Peritoneum (tissue), 1 donor: Measurements from ENCODE around the genes PTGES2, LCN2, BBLN, COQ4 and URM1.

GRCh38 chr9:127977450-127978613 lies 3.0 kb downstream of the EEIG1 start:
- PRO-cap = no peak

DNA sequence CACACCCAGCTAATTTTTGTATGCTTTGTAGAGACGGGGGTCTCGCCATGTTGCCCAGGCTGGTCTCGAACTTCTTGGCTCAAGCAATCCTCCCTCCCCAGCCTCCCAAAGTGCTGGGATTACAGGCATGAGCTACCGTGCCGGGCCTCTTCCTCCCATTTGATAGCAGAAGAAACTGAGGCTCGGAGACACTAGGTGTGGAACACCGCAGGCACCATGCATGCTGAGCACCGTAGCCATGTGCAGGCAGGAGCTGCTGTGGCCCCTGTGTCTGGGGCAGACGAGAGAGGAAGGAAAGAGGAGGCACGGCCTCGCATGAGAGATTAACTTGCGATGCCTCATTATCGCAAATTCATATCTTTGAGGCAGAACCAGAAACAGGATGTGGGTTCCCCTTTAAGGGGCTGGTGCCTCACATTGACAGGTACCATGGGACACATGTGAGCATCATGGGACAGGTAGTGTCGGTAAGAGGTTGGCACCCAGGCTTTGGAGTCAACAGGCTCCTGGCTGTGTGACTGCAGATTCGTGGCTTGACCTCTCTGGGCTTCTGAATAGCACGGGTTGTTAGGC lies 40.9 kb downstream of the NAIF1 start:
- PRO-cap = no peak

GRCh38 chr9:128026667-128027134 lies 40.4 kb downstream of the NAIF1 start:
- PRO-cap = no peak

DNA sequence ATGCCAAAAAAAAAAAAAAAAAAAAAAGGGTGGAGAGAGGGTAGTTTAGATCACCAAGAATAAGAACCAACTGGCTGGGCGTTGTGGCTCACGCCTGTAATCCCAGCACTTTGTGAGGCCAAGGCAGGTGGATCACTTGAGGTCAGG lies 11.2 kb downstream of the SLC25A25 start:
- PRO-cap = no peak

DNA sequence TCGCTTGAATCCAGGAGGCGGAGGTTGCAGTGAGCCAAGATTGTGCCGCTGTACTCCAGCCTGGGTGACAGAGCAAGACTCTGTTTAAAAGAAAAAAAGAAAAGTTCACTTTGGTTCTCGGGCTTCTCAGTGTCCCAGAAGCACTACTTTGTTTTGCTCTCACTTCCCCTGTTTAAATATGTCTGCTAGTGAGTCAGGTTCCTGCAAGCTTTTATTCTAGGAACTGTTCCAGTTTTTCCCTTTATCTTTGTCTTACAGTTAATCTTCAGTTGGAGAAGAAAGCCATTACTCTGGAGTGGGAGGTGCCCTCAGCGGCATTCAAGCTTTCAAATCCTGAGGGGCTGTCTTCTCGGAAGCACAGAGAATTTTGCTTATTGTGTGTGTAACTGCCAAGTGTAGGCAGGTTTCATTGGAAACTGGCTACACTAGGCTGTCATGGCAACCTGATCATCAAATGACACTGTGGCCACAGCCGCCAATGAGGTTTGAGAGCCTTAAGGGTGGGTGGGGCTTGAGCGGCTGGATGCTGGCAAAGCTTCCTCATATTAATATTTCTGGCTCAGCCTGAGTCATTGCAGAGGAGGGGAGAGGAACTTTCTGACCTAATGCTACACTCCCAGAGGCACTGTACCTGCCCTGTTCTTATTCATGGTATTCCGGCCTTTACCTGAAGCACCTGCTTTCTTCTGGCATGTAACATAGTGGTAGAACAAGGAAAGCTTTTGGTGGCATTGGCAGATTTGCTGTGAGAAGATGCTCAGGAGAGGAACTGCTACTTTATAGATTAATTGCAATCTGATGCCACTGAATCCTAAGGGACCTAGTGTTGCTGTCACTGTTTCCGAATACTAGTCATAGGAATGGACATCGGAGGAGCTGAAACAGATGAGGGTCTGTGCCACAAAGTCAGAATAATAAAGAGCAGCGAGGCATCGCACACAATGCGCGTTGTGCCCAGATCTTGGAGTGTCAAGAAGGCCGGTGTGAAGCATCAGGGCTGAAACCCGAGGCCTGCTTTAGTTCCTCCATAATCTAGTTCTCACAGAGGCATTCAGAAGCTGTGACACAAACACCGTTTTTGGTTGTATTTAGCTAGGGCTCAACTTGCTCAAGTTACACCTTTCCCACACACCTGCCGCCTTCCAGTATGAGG lies 26.4 kb downstream of the SLC25A25 start:
- PRO-cap = unidirectional peak, plus-strand start at position 572 of the sequence

GRCh38 chr9:128101584-128102156 lies 25.9 kb downstream of the PTGES2 start:
- PRO-cap = no peak

DNA sequence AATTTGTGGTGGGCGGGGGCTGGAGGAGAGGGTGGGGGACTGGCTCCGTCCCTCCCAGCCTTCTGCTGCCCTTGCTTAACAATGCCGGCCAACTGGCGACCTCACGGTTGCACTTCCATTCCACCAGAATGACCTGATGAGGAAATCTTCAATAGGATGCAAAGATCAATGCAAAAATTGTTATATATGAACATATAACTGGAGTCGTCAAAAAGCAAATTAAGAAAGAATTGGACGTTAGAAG lies 18.6 kb downstream of the PTGES2 start:
- PRO-cap = no peak

DNA sequence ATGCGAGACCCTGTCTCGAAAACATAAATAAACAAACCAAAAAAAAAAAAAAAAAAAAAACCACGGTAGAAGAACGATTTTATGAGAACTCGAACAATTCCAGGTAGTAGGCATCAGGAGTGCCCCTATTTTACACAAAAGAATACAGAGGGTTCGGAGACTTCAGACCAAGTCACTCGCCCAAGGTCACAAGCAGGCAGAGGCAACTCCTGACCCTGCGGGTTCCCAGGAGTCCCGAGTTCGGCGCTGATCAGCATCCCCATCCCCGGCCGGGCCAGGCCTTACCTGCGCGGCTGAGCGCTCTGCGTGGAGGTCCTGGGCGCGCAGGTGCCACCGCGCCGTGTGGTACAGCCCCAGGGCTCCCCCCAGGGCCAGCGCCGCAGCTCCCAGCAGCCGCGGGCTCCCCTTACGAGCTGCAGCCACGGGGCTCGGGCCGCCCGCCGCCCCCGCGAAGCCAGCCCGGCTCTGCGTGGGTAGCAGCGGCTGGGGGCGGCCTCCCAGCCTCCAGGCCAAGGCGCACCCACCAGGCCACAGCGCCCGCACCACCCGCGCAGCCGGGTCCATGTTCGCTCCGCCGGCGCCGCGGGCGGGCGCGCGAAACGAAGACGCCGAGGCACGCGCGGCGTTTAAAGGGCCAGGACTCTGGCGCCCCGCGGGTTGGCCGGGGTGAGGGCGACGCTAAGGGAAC lies at the start of gene PTGES2:
PTGES2 (minus strand) TSS at position 576 of the 688 bp plus-strand sequence.
- PRO-cap = bidirectional peak, plus-strand start at position 655 of the sequence, minus-strand start at position 560 of the sequence

- PRO-cap = no peak
Observed at GRCh38 chr9:128148922-128149996, at the start of gene LCN2. LCN2 (plus strand) TSS chr9:128149453.

GRCh38 chr9:128159415-128160491 lies at the start of gene BBLN:
BBLN (plus strand) TSS chr9:128160265.
- PRO-cap = unidirectional peak, minus-strand start at chr9:128160002

DNA sequence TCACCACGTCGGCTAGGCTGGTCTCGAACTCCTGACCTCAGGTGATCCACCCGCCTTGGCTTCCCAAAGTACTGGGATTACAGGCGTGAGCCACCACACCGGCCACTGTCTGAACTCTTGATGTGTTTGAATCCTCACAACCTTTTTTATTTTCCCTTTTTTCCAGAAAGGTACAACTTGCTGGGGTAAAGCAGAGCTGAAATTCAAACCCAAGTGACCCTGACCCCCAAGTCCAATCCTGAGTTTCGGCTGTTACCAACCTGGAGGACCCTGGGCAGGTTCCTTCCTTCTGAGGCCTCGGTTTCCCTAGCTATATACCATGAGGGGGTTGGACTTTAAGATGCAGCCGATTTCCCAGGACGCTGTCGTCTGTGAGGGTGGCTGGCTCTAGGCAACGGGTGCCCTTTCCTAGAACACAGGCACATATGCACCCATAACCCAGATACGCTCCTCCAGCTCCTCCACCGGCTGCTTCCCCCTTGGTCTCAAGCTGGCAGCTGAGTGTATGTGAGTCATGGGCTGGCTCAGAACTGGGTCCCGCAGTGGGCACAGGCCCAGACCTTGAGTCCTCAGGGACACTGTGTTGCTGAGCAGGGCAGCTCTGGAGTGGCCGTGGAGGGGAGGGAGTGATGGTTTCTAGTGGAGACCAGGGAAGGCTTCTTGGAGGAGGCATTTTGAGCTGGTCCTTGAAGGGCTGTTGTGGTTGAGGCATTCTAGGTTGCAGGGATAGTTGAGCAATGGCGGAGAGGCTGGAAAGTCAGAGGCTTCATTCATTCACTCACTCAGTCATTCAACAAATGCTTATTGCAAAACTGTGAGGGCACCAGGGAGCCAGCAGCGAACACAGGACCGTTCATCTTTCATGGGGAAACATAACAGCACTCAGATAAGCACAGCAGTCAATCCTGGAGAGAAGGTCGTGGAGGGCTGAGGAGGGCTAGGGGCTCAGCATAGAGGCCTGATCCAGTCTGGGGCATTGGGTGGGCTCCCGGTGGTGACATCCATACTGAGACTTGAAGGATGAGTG lies 2.1 kb downstream of the BBLN start:
- PRO-cap = no peak

- PRO-cap = no peak
Observed at GRCh38 chr9:128166924-128167974, 7.2 kb downstream of the BBLN start.

- PRO-cap = no peak
Observed at GRCh38 chr9:128169791-128170566, 9.9 kb downstream of the BBLN start.

DNA sequence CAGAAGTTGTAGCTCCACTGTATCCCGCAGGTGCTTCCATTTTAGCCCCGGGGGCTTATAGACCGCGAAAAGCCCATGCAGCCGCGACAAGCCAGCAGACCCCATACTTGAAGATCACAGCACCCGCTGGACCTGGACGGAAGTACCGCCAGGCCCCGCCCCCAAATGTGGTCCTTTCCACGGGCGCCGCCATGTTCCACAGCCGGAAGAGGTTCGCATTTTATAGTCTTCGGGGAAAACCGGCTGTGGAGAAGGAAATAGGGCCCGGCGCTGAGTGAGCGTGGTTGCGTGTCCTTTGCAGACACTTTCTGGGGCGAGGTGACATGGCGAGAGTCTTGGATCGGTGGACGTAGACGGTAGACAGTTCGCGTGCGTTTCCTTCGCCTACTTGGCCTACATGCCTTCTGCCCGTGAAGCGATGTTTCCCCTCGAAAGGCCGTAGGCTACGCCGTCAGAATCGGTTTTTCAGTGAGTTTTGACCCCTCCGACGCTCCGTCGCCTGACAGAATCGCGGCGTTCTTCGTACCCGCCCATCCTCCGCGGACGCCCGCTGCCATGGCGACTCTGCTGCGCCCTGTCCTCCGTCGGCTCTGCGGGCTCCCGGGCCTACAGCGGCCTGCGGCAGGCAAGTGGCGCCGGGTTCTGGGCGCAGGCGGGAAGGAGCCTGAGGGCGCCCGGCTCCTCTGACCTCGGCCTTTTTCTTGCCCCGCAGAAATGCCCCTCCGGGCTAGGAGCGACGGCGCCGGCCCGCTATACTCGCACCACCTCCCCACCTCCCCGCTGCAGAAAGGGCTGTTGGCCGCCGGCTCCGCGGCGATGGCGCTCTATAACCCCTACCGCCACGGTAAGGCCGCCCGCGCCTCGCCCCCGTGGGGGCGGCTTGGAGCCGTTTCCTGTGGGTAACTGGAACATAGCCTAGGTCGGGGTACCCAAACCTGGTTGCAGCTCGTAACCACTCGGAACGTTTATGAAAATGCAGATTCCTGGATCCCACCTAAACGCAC lies at the start of gene COQ4:
COQ4 (plus strand) TSS at position 536 of the 1,004 bp plus-strand sequence.
- PRO-cap = bidirectional peak, plus-strand start at position 256 of the sequence, minus-strand start at position 138 of the sequence

DNA sequence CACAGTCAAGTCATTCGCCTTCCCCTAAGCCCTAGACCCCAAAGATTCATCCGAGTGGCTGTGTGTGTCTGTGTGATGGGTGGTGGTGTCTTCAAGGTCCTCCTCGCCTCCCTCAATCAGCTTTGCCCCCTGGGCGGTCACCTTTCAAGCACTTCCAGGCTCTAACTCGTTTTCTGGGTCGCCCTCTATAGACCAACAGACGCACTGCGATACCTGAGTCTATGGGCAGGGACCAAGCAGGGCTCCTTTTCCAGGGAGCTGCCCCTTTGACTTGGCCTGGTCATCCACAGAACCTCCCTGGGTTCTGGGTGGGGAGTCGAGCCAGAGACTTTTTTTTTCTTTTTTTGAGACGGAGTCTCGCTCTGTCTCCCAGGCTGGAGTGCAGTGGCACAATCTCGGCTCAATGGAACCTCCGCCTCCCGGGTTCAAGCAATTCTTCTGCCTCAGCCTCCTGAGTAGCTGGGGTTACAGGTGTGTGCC lies 1.1 kb downstream of the SLC27A4 start:
- PRO-cap = no peak

DNA sequence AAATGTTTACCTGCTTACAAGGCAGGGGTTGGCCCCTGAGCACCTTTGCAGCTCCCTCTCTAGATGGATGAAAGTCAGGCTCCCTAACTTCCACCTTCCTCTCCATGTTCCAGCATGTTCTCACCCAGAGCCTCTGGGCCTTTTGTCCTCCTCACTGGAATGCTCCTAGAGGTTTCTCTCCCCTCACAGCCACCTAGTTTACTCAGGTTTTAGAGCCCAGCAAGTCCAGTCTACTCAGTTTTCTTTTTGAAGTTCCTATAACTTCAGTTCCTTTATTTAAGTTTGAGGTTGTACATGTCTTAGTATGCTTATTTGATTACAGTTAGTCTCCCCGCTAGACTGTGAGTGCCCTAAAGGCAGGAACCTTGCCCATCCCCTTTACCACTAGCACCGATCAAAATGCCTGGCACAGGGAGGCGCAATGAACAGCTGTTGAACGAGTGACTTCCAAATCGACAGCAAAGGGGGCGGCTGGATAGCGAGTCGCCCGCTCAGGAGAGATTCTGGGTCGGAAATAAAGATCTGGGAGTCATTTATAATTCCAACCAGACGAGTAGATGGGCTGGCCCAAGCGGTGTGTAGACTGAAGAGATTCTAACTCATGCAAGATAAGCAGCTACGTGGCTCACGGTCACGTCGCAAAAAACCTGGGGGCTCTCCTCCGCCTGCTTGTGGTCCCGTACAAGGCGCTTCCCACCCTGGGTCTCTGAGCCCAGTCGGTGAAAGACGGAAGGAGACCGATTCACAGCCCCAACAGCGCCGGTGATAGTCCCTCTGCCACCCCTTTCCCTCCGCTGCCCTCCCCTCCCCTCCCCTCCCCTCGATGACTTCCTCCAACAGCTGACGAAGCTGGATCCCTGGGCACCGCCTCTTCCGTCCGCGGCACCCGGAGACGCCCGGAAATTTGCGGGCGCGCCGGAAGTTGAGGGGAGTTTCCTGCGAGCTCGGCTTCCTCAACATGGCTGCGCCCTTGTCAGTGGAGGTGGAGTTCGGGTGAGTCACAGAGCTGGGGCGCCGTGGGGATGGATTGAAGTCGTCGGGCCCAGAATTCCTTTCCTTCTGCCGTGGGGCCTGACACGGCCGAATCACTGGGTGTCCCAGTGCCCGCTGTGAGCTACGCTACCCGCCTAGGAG lies at the start of gene URM1:
URM1 (plus strand) TSS at position 952 of the 1,134 bp plus-strand sequence.
- PRO-cap = bidirectional peak, plus-strand start at position 1,052 of the sequence, minus-strand start at position 796 of the sequence

GRCh38 chr9:128419120-128419769 lies 1.4 kb upstream of the CERCAM start:
- PRO-cap = no peak

DNA sequence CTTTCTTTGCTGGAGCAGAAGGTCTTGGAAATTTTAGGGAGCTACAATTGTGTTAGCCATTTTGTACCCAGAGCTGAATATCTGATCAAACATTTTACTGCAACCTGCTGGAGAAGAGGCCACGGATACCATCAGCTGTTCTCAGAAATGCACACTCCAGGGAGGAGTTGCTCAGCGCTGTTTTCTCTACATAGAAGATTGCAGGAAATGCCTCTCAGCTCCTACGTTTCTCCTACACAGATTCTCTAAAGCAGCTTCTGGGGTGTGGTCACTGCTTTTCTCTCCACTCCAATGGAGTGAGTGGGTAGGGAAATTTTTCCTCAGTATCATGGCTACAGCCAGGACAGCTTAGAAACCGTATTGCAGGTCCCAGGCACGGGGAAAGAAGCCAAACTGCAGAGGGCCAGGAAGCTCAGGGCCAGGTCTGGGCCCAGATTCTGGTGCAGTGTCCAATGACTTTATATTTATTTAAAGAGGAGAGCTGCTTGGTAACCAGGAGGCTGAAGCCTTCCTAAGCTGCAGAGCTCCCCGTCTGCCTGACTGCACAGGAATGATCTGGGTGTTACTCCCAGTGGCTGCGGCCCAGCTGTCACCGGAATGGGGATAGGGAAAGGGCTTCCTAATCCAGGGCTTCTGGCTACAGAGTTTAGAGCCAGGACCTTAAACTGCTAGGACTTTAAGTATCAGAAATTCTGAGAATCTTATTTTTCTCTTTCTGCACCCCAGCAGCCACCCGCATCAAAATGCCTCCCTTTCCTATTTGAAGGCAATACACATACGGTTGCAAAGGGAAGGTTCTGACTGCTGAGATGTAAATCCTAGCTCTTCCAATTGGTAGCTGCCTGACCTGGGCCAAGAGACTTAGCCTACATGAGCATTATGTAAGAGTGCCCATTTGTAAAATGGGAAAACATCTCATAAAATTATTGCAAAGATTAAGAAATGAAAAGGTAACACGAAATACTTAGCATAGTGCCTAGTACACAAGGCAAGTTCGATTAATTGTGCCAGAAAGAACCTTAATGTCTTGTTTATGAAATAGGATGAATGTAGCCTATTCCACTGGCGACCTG lies 1.4 kb upstream of the SPTAN1 start:
- PRO-cap = no peak

- PRO-cap = bidirectional peak, plus-strand start at chr9:128552160, minus-strand start at chr9:128552042; bidirectional peak, plus-strand start at chr9:128552590, minus-strand start at chr9:128552382
Observed at GRCh38 chr9:128551864-128552483, 413 bp upstream of the SPTAN1 start.

GRCh38 chr9:128558976-128559287 lies 6.5 kb downstream of the SPTAN1 start:
- PRO-cap = no peak